Peripheral blood mononuclear cell (primary cell): ENCODE measurements around the gene KCNK10.

GRCh38 chr14:81176163-81176608 lies 44.6 kb downstream of the GTF2A1 start:
- PRO-cap, 8 experiments = no peak in any of the 8 experiments

DNA sequence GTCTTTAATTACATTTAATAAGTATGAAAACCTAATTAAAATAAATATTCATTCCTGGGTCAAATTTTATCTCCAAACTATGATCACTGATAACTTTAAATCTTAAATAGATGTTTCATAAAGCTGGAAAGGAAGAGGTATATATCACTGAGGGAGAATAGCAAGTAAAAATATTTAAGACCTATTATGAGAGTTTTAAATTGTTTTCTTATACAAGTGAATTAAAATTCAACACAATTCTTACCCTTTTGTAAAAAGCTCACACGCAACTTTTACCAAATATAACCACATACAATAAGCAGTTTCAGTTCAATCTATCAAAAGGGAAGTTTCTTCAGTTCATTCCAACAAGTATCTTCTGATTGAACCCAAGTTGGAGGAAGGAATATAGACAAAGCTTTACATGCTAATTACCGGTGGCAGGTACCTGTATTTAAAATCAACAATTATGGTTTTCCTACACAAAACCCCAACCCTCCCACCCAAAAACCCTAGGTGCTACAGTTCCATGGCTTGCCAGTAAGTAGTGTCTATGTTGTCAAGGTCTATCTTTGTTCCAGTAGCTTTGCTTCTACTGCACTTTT lies 41.1 kb downstream of the GTF2A1 start:
- PRO-cap, 8 experiments = no peak in any of the 8 experiments

- PRO-cap, 8 experiments = no peak in any of the 8 experiments
Observed at GRCh38 chr14:81203895-81204412, 16.8 kb downstream of the GTF2A1 start.

DNA sequence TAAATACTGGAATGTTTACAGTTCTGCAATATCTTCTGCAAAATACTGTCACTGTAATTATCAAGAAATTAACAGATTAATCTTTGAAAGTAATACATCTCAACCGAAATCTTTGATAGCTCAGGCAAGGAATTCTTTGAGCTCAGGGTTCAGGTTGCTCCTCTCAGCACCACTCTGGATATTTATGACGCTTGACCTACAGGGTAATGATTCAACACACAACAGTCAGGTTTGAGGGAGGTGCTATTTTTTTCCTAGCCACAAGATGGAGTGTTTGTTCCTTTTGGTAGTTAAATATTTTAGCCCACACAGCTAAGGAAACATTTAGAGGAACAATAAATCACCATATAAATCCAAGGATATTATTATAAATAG lies 48.6 kb upstream of the GTF2A1 start:
- PRO-cap, 8 experiments = no peak in any of the 8 experiments

DNA sequence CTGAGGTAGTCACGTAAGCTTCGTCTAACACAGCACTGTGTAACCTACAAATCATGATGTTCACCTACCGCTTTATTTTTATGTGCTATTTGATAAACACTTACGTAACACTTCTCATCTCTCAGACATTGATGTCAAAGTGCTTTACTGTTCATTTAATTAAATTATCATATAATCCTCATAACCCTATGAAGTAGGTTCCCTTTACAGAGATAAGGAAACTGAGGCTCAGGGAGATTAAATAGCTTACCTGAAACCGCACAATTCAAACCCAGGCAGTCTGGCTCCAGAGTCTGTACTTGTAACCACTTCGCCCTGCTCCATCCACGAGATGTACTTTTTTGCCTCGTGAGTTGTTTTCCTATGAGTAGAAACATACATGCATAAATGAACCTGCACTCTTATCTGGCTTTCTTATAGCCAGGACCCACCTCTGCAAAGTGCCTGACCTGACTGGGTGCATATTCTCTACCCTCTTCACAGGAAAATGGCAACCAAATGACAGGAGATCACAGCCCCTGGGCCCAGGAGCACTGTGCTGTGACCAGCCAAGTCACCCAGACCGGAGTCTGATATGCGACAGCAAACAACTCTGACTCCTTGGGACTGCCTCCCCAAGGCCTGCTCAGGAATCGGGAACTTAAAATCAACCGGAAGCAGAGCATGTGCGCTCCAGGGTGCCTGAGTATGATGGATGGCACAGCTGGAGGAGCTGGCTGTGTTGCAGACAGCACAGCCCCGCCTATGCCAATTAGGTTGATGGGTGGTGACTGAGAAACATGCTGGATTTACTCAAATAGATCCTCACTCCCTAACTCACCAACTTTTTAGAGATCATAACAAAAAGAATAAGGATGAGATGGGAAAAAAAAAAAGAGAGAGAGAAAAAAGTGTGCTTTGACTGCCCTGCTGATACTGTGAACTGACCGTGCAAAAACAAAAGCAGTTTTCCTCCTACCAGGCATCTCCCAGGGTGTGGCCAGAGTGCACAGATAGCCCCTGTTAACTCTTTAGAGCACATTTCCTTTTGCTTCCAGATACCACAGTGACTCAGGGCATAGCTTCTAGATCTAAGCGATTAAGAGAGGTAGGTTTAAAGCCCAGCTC lies 27.1 kb upstream of the STON2 start:
- PRO-cap, 8 experiments = no peak in any of the 8 experiments

- PRO-cap, 8 experiments = no peak in any of the 8 experiments
Observed at GRCh38 chr14:81449829-81450415, 49.8 kb upstream of the STON2 start.

GRCh38 chr14:82693002-82693333 lies 1159.3 kb upstream of the SEL1L start:
- PRO-cap, 8 experiments = no peak in any of the 8 experiments

GRCh38 chr14:88189010-88189814 lies 133.9 kb downstream of the KCNK10 start:
- PRO-cap, 8 experiments = no peak in any of the 8 experiments

DNA sequence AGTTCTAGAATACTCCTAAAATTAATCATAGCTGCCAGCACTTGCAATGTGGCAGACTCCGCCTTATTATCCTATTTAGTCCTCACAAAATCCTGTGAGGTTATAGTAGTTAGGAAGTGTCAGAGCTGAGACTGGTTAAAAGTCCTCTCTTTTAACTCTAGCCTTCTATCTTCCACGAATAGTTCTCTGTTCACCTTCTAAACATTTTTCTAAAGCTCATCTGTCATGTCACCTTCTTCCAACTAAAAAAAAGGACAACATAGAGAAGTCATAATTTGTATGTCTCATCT lies 74.3 kb downstream of the KCNK10 start:
- PRO-cap, 8 experiments = no peak in any of the 8 experiments

GRCh38 chr14:88323161-88323329 lies at the start of gene KCNK10:
KCNK10 (minus strand) TSS chr14:88323269.
- PRO-cap, 8 experiments = no peak in any of the 8 experiments

- PRO-cap, 8 experiments = no peak in any of the 8 experiments
Observed at GRCh38 chr14:88550666-88550922, 4.2 kb downstream of the PTPN21 start.

DNA sequence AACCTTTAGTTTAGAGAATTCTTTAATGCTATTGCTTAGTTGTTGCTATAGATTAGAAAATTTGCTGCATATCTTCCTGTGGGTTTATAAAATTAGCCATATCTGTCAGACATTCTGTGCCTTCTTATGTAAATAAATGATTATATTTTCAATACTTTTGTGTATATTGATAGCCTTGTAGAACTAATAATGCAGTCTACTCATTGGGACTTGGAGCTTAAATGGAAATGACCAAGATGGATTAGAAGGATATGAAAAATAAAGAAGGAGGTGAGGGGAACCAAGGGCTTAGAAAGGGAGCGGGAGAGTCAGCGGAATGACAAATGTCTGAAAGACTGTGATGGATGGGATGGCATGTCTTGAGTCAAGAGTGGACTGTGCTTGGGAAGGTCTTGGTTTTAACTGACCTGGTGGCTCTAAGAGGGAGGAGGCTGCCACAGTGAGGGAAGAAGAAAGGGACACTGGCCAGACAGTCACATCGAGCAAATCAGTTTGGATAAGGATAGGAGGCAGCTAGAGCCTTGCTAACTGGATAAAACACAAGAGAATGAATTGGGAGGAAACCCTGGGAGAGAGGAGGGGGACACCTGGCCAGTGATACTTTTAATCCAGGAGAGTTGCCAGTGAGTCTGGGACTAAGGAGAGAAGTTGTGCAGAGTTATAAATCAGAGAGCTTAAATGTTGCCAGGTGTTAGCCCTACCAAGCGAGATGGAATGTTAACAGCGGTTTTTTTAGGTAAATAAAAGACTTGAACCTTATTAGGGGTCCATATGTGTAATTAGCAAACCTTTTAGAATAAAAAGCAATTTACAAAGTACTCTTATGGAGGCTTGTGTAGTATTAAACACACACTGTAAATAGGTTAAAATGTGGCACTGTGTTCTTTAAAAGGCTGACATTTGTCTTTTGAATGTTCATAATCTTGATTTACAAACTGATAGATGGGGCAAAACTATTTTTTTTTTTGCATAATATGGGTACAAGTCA lies 9.6 kb downstream of the TTC8 start:
- PRO-cap, 8 experiments = no peak in any of the 8 experiments

GRCh38 chr14:88834731-88835704 lies 10.6 kb downstream of the TTC8 start:
- PRO-cap, 8 experiments = no peak in any of the 8 experiments

DNA sequence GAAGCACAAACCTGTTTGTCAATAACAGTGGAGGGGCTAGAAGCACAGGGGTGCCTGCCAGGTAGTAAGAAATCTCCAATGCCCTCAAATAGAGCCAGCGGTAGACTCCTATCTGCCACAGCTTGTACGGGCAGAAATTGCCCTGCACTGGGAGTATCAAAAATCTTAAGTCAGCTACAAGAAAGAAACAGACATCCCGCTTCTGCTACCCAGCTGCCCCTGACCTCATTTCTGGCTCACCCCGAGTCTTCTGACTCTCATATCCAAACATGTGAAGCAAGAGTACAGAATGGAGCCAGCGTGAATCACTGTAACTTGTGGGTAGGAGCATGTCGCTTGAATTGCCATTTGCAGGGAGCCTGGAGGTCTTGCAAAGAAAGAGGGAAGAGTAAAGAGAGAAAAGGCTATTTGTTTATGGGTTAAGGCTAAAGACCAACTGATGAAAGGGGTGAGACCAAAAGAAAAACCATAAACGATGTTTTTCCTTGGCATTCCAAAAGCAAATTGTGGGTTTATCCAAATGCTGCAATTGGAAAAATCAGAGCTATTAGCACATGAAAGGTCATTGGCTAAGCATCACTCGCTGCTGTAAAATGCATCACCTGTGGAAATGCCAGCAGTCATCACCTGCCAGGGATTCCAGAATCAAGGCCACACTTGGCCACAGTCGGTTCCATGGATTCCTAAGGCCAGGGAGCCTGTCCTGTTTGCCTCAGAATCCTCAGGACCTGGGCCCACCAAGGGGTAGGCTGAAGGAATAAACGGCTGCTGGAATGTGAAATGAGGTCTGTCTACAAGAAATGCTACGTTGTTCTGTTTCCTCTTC lies 86.6 kb downstream of the FOXN3 start:
- PRO-cap, 8 experiments = no peak in any of the 8 experiments

- PRO-cap, 8 experiments = no peak in any of the 8 experiments
Observed at GRCh38 chr14:89359558-89360253, 57.3 kb downstream of the FOXN3 start.

- PRO-cap, 8 experiments = peak in 8 of 8 experiments; most common plus-strand start chr14:89621425 (in 6); most common minus-strand start chr14:89621297 (in 7)
Observed at GRCh38 chr14:89620966-89621528, 204.0 kb upstream of the FOXN3 start.

DNA sequence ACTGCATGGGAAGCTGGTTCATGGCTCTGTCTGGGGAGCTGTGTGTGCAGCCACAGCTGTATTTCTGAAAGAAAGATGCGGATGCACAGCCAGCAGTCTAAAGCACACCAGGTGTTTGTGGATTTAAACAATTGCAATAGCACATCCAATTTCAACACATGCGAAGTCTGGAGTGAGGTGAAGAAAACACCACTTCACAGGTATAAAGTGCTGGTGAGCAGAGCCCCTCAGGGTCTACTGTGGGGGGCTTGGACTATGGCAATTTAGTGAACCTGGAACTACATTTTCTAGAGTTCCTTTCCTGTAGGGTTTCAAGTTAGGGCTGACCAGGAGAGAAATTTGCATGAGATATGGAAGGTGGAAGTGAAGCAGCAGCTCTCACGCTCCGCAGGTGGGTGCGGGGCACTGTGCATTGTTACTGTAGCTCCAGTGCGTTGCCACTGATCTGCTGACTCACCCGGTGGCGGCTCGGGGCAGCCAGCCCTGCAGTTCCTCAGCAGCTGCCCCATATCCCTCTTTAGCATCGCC lies 181.1 kb downstream of the EFCAB11 start:
- PRO-cap, 8 experiments = no peak in any of the 8 experiments

DNA sequence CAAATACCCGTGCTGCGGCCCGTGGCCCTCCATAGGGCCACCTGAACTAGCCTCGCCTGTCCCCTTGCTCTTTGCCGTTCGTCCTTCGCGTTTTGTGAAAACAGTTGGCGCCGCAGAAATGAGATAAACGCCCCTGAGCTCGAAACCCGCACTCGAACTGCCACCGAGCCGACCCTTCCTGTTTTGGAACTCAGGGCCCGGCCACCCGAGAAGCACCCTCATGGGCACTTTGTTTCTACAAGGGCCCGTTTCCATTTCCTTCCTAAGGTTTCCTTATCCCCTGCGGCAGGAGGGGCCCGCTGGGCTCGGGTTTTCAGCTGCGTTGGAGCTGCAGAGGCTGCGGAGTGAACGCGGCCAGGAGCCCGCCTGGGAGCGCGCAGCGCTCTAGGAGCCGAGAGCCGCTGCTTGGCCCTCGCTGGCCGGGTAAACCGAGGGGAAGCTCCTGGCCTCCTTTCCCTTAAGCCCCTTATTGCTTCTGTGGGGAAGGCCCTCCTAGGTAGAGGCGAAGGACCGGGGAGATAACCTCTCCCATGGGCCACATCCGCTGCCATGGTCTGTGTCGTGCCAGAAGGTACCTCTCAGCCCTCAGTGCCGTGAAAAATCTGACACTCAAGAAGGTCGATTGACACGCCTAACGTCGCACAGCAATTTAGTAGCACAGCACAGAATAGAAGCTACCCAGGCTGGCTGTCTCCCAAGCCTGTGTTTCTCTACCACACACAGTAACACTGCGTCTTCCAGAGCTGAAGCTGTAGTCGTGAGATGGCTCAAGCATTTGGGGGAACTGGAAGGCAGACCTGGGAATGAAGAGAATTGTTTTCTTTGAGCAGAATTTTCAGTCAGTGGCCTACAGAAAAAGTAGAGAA lies 13.0 kb upstream of the CALM1 start:
- PRO-cap, 8 experiments = peak in 8 of 8 experiments; most common plus-strand start position 612 of the sequence (in 5); most common minus-strand start position 551 of the sequence (in 8)

DNA sequence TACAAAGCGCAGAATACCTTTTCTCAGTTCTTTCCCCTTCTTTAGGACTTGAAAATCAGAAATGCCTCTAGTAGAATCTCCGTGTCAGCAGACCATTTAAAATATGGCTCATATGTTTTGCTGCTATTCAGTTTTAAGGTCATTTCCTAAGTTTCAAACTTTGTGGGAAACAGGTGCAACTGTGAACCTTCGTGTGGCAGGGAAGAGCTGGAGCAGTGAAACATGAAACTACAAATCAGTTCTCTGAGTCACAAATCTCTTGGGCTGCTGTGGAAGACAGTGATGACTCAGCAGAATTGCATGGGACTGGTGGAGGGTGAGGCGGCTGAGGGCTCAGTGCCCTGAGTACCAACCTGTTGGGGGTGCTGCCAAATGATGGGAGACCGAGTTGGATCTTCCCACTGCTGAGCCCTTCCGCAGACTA lies 8.5 kb upstream of the CALM1 start:
- PRO-cap, 8 experiments = no peak in any of the 8 experiments

- PRO-cap, 8 experiments = no peak in any of the 8 experiments
Observed at GRCh38 chr14:90516543-90516880, 119.7 kb downstream of the CALM1 start.